Measurements from ENCODE around the genes OPN1MW3 and FUNDC2.

DNA sequence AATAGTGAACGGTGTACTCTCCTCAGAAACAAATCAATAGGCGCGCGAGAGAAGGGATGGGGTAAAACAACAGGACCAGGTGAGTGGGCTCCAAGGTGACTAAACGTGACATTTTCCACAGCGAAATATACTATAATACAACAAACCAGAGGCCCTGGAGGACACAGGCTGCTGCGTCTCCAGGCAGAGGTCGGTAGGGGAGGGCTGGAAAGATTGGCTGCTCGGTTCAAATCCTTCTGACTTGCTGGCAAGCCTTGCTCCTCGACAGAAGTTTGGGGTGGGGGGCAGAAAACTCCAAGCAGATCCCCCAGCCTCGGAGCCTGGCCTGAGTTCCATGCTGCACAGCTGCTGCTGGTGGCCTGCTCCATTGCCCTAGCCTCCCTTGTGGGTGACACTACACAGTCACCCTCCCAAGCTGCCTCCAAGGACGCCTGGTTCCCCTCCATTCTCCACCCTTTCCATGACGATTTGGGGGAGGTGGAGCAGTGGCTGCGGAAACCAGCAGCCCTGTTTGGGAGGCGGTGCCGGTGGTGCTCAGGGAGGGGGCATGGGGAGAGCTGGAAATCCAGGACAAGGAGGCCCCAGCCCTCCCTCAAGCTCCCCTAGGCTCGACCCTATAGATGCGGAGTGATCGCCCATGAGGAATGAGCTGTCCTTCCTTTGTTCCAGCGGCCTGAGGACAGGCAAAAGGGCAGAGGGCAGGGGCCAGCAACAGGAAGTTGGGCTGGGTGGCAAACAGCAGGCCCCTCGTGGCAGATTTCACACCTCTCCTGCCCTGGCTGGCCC, 3.4 kb upstream of the RENBP start:
- PRO-cap, 4 experiments, result no peak in any of the 4 experiments
- RAMPAGE, long total RNA, 2 experiments, result no peak in any of the 2 experiments

DNA sequence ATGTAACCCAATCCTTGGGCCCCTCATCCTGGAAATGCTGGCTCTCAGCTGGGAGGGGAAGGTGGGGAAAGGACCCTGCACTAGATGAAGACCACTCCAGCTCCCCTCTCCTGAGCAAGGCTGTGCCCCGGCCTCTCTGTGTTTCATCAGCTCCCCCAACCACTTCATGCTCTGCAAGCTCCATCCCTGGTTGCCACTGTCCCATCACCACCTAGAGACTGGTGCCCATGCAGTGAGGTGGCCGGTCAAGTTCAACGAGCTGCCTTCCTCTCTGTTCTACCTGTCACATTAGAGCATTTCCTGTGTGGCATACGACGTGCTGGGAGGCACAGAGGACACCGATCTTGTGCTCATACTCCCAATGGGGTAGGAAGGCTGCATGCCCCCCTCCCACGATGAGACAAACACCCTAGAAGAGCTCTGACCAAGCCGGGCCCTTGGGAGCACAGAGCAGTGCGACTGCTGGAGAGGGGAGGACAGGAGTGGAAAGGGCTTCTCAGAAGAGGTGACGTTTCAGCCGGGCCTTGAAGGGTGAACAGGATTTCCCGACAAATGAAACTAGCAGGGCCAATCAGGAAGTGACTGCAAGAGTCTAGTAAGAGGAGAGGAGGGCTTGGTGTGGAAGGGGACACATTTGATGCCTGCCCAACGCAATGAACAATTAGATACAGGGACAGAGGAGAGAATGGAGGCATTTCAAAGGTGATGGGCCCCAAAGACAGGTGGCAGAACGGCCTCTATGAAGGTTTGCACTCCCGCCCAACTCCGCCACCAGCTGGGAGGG, 4.2 kb downstream of the HCFC1 start:
- PRO-cap, 4 experiments, result peak in 1 of 4 experiments; most common plus-strand start position 598 of the sequence (in 1); most common minus-strand start position 484 of the sequence (in 1)
- RAMPAGE, long total RNA, 2 experiments, result no peak in any of the 2 experiments

DNA sequence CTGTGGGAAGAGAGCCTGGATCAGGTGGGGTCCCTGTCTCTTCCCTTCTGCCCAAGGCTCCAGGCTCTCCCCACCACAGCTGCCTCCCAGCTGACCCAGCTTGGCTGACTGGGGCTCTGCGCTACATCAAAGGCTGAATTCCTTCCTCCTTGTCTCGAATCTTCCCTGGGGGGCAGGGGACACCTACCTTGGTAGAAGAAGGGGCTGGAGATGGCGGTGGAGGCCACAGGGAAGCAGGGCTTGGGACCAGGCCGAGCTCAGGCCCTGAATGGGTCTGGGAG, 974 bp downstream of the IRAK1 start:
- PRO-cap, 4 experiments, result no peak in any of the 4 experiments
- RAMPAGE, long total RNA, 2 experiments, result no peak in any of the 2 experiments

- PRO-cap, 4 experiments, result peak in 1 of 4 experiments; most common plus-strand start chrX:154056982 (in 1); most common minus-strand start chrX:154056805 (in 1)
- RAMPAGE, long total RNA, 2 experiments, result no peak in any of the 2 experiments
Measured at GRCh38 chrX:154056733-154057294, 37.1 kb upstream of the IRAK1 start.

GRCh38 chrX:154093814-154094461, 3.6 kb downstream of the MECP2 start:
- PRO-cap, 4 experiments, result no peak in any of the 4 experiments
- RAMPAGE, long total RNA, 2 experiments, result no peak in any of the 2 experiments

DNA sequence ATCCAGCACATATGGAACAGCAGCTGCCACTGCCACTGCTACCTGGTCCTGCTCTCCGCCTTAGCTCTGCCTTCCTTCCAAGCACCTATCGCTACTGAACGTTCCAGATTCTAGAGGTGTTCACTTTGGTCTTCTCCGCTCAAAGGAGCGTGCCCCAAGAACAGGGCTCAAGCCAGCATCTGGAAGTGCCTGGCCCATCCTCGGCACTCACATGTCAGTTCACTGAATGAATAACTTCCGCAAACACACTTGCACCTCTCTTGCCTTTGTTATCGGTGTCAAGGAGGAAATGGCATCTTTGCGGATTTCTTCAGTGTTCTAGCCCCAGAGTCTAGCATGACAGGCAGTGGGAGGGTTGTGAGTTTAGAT, 17.4 kb upstream of the MECP2 start:
- PRO-cap, 4 experiments, result no peak in any of the 4 experiments
- RAMPAGE, long total RNA, 2 experiments, result no peak in any of the 2 experiments

DNA sequence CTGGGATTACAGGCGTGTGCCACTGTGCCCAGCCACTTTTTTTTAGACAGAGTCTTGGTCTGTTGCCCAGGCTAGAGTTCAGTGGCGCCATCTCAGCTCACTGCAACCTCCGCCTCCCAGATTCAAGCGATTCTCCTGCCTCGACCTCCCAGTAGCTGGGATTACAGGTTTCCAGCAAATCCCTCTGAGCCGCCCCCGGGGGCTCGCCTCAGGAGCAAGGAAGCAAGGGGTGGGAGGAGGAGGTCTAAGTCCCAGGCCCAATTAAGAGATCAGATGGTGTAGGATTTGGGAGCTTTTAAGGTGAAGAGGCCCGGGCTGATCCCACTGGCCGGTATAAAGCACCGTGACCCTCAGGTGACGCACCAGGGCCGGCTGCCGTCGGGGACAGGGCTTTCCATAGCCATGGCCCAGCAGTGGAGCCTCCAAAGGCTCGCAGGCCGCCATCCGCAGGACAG, at the start of gene OPN1MW3:
Gene OPN1MW3, plus strand, starts transcription at position 365 of the 455 bp plus-strand sequence.
- PRO-cap, 4 experiments, result no peak in any of the 4 experiments
- RAMPAGE, long total RNA, 2 experiments, result no peak in any of the 2 experiments

DNA sequence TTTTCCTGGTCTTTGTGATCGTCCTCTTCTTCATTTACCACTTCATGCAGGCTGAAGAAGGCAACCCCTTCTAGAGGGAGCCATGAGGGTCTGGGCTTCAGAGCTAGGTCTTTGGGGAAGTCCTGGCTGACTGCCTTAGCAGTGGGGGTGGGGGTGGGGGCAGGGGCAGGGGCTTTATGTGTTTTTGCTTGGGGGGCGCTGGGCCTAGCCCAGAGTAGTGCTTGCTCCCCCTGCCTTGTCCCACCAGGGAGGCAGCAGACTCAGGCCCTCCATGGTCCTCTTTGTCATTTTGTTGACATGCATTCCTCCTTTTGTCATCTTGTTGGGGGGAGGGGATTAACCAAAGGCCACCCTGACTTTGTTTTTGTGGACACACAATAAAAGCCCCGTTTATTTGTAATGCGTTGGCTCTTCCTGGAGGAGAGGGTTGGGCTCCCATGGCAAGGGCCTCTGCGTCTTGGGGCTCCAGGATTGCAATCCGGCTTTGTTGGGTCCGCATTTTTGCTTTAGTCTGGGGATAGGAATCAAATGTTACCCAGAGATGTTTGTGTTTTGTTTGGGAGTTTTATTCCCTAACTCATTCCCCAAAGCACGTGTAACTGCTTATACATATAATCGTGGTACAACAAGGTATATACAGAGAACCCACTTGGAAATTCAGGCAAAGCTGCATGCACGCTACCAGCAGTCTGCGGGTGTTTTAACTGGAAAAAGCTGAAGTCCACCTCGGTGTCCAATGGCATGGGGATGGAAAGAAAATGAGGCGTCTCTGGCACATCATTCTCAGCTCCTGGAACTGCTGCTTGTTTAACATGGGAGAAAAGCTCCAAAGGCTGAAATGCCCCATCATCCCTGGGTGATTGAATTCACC, 2.3 kb downstream of the EMD start:
- PRO-cap, 4 experiments, result no peak in any of the 4 experiments
- RAMPAGE, long total RNA, 2 experiments, result no peak in any of the 2 experiments

DNA sequence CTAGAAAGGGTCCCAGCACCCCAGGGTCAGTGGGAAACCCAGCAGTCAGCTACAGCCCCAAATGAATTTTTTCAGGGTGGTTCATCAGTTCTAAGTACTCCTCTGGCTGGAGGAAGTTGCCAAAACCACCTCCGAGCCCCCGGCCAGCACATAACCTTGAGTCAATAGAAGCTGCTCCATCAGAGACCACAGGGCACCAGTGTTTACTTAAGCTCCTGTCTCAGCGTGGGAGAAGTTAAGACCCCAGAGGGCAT, 18.3 kb downstream of the GAB3 start:
- PRO-cap, 4 experiments, result no peak in any of the 4 experiments
- RAMPAGE, long total RNA, 2 experiments, result no peak in any of the 2 experiments

GRCh38 chrX:154774824-154775942, 12.5 kb downstream of the DKC1 start:
- PRO-cap, 4 experiments, result no peak in any of the 4 experiments
- RAMPAGE, long total RNA, 2 experiments, result no peak in any of the 2 experiments

DNA sequence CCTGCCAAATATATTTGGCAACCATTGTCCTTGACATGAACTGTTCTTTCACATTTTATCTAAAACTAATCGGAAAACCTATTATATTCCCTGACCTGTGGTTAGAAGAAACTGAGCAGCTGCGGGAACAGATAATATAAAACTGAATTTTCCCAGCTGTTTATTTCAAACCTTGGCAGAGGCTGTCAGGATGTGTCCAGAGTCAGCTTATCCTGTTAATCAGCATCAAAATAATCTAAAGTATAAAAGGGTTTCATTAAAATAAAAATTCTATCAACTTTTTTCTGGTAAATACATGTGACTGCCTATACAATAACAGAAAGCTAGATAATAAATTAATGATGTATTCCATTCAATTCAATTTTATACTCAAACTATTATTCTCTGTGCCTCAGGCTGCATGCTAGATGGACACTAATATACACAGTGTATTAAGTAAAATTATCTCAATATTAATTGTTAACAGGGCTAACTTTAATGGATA, 12.2 kb downstream of the F8 start:
- PRO-cap, 4 experiments, result peak in 1 of 4 experiments; most common plus-strand start position 178 of the sequence (in 1)
- RAMPAGE, long total RNA, 2 experiments, result no peak in any of the 2 experiments

- PRO-cap, 4 experiments, result peak in 4 of 4 experiments; most common plus-strand start chrX:155027069 (in 3); most common minus-strand start chrX:155027376 (in 4)
- RAMPAGE, long total RNA, 2 experiments, result start-site peak on the plus strand in 2 of 2 experiments, at chrX:155026816-155027055 at its widest, 721 to 1,263 reads per replicate
Measured at GRCh38 chrX:155026750-155027707, at the start of gene FUNDC2. Gene FUNDC2 (plus strand): TSS chrX:155026844.

DNA sequence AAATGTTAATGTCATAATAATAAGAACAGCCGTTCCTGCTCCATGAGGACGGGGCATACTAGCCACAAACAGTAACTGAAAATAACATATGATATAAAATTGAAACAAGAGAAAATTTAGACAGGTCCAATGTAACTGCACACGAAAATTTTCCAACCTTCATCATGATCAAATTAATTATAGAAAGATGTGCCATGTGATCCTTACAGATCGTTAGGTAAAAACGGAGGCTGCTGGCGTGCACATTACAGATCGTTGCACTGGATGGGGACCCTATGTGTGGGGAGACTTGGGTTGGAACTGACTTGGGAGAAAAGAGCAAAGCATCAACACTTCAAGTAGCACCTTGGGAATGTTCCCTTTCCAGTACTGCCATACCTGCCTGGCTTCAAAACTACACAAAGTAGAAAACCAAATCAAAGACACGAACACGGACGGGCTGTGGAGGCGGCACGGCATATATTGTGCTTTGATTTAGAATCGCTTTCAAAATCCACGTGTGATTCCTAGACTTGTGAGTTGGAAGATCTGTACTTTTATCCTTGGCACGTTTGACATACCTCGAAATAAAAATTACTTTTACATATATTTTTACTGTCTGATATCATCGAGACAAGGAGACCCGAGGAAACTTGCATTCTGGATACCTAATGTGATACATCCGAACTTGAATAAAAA, 919 bp downstream of the CMC4 start:
- PRO-cap, 4 experiments, result peak in 3 of 4 experiments; most common plus-strand start position 250 of the sequence (in 2)
- RAMPAGE, long total RNA, 2 experiments, result no peak in any of the 2 experiments

DNA sequence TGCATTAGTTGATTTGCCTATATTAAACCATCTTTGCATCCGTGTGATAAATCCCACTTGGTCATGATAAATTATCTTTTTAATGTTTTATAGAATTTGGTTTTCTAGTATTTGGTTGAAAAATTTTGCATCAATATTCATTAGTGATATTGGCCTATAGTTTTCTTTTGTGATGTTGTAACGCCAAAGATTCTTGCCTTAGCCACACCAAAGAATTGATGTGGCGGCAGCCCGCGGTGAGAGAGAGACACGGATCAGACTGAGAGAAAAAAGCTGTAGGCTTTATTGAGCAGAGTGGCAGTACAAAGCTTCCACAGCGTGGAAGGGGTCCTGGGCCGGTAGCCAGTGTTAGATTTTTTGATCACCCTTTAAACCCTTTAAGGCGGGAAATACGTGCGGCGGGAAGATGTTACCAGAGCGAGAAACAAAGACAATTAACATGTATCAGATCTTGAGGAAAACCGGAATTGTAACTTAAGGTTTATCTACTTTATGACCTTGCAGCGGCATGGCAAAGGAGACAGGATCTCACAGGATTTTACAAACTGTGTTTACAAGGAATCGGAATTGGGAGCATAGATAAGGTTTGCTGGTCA, 28.6 kb upstream of the TMLHE start:
- PRO-cap, 4 experiments, result no peak in any of the 4 experiments
- RAMPAGE, long total RNA, 2 experiments, result no peak in any of the 2 experiments